Vermiform appendix (tissue), 1 donor: ENCODE data around the gene STPG4.

GRCh38 chr2:46305732-46306133, 8.5 kb downstream of the EPAS1 start:
- PRO-cap, result no peak

DNA sequence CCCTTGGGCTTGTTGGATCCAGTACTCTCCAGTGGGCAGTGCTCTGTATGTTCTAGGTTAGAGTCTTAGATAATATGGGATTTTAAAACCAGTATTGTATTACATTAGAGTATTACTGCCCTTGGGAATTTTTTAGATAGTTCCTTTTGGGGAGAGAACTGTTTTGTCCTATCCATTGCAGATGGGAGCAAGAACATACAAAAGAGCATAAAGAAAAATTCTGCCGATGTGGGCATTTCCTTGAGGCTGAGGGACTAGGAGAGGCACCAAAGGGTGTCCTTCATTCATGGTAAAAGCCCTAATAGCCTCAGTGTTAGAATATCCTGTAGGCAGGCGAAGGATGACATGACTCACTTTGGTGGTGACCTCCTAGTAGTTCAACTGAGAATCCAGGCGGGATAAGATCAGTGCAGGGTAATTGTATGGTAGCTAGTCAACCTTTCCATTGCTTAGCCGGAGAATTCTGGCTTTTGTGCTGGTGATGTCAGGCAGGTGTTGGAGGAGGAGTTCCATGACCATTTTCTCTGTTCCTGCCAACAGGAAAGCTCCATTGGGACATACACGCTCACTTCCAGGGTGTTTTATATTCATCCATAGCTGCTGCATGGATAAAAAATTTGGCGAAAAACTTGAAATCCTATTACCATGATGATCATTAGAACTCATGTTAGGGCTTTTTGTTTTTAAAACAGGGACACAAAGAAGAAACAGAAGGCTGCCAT, 28.1 kb downstream of the EPAS1 start:
- PRO-cap, result no peak

DNA sequence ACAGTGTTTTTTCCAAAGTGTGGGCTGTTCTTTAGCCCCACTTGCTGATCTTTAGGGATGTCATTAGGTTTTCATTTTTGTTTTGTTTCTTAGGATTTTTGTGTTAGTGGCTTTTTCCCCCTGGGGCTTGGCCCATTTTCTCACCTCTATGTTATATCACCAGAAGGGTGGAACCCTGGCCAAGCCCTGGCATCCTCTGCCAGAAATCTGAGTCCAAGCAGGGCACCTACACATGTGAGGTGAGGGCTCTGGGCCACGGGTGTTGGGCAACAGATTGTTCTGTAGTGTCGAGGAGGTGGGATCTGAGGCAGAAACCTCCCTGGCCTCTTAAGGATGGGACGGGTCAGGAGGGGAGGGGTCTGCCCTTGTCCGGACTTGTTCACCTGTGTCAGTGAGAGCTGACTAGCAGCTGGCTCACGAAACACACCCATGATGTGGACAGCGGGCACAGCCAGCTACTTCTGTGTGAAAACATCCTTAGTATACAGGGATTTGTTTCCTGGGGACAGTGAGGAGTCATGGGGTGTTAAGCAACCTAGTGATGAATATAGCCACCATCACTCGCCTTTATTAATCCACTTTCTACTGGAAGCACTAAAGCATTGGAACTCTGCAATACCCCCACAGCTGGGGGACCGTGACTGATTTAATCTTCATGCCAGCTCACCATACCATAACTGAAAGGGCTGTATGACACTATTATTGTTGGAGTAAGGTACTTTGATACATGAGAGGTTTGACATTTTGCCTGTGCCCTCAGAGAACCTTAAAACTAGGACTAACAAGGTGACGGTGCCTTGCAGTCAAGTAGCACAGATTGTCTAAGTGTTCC, 35.6 kb downstream of the EPAS1 start:
- PRO-cap, result no peak

GRCh38 chr2:46335558-46336408, 38.6 kb downstream of the EPAS1 start:
- PRO-cap, result bidirectional peak, plus-strand start at chr2:46335896, minus-strand start at chr2:46335788; bidirectional peak, plus-strand start at chr2:46335946, minus-strand start at chr2:46335982

DNA sequence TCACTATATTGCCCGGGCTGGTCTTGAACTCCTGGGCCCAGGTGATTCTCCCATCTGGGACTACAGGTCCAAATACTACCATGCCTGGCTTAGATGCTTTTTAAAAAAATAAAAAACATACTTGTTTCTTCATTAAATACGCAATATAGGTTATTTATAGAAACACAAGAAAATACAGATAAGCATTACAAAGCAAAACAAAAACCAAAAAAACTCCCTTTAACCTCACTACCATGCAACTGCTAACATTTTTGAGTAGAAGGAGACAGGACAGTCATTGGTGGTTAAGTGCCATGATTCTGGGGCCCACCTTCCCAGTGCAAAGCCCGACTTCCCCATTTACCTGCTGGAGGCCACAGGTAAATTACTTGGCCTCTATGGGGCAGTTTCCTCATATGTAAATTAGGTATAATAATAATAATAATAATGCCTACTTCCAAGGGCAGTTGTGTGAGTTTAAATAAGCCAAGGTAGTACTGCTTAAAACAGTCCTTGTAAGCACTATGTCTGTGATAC, 48.0 kb downstream of the EPAS1 start:
- PRO-cap, result no peak

DNA sequence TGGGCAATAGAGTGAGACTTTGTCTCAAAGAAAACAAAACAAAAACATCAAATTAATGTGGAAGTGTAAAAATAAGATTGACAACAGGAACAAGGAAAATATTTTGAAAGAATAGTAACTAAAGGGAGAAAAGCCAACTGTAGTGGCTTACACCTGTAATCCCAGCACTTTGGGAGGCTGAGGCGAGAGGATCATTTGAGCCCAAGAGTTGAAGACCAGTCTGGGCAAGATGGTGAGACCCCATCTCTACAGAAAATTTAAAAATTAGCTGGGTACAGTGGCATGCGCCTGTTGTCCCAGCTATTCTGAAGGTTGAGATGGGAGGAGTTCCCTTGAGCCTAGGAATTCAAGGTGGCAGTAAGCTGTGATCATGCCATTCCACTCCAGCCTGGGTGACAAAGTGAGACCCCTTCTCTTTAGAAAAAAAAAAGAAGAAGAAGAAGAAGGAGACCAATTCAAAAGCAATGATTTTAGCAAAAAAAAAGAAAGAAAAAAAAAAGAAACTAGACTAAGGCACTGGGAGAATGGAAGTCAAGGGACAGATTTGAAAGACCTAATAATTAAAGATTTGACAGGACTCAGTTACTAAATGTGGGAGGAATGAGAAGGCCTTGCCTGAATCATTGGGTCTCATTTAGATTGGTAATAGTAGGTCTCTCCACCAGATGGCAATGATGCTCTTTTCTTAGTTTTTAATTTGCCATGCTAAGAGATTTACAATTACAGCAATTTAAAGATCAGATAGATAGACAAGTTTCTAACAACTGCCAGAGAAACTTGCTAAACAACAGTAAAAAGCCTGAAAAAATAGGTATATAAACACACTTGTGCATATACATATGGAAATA, 15.1 kb downstream of the CRIPT start:
- PRO-cap, result no peak

GRCh38 chr2:46914707-46915616, 644 bp downstream of the MCFD2 start:
- PRO-cap, result no peak

DNA sequence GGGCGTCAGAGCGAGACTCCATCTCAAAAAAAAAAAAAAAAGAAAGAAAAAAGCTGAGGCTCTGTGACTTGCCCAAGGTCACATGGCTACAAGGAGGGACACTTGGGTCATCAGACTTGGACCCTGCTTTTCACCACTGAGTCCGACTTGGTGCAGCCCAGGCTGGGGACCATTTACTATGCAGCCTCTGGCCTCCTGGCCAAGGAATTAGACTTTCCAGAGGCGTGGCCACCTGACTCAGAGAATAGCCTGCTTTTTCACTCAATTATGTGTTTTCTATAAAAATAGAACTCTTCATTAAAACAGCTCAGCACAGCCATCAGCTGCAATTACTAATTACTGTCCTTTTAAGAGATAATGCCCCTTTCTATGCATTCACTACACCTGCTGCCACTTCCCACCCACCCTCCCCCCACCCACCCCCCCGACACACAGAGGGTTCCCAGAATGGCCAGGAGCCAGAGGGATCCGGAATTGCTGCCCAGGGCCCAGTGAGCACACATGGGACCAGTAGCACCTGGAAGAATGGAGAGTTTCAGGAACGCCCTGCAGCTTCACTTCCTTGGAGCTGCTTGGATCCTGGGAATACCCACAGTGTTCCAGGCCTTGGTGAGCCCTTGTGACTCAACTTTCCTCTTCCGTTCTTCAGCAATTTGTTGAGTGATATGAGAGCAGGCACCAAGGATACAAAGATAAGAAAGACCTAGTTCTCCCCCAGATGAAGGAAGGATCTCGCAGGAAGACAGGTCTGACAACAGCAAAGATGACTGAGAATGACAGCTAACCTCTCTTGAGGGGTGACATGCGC, 97.4 kb downstream of the TTC7A start:
- PRO-cap, result no peak

DNA sequence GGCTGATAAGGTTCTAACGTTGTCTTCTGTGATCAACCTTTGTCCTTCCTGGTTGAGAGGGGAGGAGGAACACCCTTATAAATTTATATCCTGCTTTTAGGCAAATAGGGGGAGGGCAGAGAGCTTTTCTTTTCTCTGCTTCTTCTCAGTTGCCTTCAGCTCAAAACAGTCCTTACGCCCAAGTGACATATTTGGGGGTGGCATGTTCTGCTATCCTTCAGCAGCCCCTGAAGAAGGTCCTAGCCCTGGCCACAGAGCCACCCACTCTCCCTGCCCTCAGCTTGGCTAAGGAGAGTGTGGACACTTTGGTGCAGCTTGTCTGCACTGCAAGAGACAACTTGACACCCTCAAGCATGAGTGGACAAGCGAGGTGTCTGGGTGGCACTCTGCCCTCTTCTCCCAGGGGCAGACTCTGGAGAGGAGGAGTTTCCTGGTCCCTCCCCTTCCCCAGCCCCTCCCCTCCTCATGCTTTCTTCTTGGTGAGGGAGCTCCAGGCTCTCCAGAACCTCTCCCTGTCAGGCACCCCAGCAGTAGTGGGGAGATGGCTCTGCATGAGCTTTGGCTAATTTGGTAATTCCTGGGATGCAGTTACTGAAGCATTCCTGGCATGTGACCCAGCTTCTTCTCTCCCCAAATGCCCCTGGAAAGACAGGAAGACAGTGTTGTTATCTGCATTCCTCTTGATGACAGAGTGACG, 89.5 kb downstream of the STPG4 start:
- PRO-cap, result unidirectional peak, plus-strand start at position 502 of the sequence

DNA sequence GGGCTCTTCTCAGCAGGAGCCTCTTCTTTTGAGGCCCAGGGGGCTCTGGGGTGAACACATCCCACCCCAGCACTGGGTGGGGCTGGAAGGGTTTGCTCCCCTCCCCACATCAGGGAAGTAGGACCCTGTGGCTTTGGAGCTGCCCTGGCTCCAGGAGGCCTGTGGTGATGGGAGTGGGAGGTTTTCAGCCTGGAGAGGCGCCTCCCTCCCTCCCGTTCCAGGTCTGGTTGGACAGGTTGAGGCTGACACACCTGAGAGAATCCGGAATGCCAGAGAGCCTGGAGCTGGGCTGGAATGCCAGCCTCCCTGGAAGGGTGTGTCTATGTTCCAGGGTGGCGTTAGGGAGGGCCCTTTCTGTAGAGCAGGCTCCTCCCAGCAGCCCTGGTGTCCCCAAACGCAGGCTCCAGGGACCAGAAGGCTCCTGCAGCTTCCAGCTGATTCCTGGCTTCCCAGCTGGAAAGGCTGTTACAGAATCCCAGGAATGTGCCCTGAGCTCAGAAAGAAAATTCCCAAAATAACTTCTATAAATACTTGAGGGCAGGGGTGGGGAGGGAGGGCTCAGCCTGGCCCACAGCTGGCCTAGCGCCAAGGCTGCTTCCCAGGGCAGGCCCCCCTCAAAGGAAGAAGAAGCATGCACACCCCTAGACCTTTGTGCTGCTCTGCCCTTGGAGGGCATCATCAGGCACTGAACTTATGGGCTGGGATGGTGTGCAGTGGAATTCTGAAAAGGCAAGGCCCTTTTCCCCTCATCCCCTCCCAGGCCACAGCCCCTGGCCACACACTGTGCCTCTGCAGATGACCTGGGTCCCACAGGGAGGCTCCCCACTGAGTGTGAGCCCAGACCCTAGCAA, 85.4 kb downstream of the STPG4 start:
- PRO-cap, result no peak

DNA sequence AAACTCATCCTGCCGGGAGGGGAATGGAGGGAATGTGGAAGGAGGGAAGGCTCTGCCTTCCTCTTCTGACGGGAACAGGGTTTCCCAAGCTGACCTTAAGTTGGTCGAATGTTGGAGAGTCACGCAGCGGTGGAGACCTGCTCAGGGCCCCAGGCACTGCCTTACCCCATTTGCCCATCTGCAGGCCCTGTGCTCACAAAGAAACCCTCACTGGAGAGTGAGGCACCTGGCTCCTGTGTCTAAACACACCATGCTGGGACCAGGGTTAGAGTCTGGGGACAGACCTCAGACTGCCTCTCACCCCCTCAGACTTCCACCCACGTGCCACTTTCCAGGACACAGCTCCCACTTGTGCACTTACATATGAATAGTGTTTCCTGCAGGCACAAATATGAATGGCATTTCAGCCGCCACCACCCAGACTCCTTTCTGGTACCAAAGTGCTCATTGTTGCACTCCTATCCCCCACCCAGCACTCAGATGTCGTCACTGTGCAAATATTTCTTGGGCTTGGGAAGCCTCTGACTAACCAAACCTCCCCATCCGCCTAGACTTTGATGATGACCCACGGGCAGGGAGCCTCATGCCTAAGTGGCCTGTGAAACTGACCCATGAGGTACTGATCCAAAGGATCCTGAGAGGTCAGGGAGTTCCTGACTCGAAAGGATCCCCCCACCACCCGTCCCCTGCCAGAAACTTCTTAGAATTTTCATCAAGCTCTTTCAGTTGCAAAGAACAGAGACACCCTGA, 78.4 kb downstream of the STPG4 start:
- PRO-cap, result unidirectional peak, plus-strand start at position 550 of the sequence

DNA sequence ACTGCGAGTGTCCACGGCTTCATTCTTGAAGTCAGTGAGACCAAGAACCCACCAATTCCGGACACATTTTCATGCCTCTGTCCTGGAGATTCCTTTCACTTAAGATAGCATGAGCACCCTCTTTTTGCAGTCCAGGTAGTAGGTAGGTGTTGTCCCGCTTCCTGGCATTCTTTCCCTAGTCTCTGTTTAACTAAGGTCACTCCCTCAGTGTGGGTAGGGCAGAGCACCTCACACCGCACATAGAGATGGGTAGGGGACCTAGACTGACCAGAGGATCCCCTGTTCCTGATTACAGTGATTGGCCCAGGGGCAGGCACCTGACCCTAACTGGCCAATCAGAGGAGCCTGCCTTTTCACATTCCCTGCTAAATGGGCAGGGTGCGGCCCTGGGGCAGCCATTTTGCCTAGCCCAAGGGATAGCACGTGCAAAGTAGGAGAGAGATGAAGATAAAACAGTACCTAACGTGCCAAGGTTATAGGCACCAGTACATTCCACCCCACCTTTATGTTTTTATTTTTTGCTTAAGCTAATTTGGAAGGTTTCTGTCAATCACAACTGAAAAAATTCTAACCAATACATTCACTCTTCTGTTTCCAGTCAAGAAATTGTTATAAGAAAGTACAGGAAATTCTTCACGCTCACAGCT, 46.5 kb downstream of the STPG4 start:
- PRO-cap, result no peak

GRCh38 chr2:47155022-47155478, at the start of gene STPG4:
STPG4 (minus strand) TSS chr2:47155308.
- PRO-cap, result no peak

DNA sequence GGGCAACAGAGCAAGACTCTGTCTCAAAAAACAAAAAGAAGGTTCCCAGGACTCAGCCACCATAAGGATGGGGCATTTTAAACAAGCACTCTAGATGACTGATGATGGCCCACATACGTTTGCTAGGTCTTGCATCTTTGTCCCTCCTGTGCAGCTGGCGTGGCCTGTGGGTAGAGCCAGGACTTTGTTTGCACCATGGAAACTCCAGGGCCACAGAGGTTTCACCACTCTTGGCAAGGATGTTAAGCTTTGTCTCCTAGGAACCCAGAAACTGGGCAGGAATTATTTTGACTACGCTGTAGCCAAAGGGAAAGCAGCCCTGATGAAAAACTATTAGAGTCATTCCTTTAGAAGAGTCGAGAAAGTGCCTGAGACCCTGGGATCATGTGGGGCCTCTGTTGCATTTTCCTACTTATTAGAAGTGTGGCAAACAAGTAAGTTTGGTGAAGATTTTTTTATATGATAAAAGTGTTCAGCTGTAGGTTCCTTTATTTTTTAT, 54.2 kb upstream of the CALM2 start:
- PRO-cap, result no peak

DNA sequence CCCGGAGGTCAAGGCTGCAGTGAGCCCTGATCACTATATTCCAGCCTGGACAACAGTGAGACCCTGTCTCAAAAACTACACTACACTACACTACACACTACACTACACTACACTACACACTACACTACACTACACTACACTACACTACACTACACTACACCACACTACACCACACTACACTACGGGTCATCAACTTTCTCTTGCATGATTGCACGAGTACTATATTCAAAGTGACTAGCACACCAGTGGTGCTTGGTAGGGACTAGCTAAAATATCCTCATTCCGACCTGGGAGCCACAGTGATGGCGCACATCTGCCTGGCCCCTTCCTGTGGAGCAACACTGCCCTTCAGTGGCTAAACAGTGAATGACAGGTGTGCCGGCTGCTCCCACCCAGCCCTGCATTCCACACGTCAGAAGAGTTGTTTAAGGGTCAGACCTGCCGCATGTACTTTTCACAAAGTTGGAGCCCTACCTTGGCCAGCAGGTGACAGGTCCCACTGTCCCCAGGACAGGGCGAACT, 46.1 kb upstream of the EPCAM start:
- PRO-cap, result no peak

GRCh38 chr2:47486932-47487700, 83.7 kb downstream of the KCNK12 start:
- PRO-cap, result no peak

DNA sequence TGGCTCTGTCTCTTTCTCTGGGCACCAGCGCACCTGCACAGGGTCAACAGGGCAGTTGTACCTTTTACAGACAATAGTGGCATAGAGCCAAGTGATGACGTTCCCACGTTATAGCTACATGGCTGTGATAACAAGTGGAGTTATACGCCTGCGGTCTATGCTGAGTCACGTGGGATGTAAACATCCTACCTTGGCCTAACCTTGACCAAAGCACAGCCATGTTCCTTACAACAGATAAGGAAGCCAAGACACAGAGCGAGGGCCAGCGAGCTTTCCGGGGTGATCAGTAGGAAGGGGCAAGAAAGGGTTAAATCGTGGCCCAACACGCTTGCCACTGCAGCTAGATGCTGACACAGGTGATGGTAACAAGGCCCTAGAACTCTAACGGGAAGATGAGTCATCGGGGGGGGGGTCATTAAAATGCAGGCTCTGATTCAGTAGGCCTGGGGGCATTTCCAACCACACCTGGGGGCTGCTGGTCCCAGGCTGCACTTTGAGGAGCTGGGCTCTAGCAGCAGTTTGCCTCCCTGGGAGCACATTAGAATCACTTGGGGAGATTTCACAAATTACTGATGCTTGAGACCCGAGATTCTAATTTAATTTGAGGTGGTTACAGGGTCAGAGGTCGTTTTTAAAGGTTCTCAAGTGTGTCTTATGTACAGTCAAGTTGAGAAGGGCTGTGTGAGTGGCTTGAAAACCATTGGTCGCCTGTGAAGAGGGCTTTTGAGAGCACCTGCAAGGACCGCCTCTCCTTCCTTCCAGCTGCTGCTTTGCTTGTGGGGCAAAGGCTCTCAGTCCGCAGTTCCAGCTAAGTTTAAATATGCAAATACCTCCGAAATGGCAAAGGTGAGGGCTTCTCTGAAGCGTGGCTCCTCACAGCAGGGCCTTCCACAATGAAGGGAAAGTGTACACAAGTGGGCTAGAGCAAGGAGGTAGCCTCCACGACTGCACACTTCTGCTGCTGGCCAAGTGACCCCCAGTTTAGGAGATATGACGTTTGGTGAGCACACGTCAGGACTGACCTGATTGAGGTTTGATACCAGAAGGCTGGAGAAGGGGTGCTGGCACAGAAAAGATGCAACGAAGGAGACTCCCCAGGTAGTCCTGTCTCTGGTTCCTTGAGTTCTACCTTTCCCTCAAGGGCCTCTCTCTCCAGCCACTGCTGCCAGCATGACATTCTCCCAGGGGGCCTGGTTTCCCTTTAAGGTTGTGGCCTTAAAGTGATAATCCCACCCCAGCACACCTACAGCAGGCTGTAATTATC, 84.2 kb upstream of the KCNK12 start:
- PRO-cap, result no peak

DNA sequence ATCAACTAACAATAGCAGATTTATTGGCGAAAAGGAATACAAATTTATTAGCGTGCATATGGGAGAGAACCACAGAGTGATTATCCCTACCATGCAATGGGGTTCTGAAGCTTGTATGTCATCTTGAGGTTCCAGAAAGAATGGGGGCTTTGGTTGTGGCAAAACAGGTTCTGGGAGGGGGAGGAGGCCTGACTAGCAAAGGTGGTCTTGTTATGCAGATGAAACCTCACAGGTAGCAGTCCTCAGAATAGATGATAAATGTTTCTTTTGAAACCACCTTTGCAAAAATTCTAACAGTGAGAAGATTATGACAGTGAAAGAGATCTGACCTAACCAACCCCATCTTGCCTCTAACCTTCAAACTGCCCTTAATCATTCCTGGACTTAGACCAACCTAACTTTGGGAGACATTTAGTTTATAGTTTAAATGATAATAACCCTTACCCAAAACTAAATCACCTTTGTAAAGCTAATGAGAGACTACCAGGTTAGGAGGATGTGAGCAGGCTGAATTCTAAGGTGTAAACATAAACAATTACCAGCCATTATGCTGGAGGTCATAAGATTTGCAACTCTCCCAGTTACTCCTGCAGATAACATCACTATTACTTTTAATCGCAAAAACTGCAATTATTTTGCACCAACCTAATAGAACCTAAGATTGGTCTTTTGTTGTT, 86.7 kb upstream of the MSH6 start:
- PRO-cap, result no peak

GRCh38 chr2:47784296-47784616, 1.3 kb downstream of the MSH6 start:
- PRO-cap, result no peak

- PRO-cap, result no peak
Observed at GRCh38 chr2:47813892-47814819, 31.2 kb downstream of the MSH6 start.